Cardiac atrium fibroblast (primary cell): ENCODE results near the gene UCK1.

- RAMPAGE, long total RNA: no peak
Observed at GRCh38 chr9:131197764-131198867, 72.7 kb downstream of the NUP214 start.

GRCh38 chr9:131218913-131220123, 57.0 kb downstream of the FAM78A start:
- RAMPAGE, long total RNA: no peak

DNA sequence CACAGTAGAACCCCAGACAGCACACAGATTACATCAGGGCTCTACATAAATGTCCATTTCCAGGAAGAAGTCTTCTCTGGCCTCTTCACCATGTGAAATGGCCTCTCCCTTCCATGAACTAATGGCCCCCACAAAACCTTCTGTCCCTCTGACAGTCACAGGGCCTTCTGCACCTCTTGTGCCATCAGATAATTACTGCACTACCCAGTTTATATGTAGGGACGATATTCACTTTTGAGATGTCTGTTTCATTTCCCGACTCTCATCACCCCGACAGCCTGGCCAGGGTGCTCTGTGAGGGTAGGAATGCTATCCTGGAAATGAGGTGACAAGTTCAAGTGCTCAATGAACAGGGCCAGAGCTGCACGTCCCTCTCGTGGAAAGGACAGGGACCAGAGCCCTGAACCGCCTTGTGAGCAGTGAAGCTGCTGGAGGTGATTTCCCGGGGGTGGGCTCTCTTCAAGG, 2.9 kb upstream of the FAM78A start:
- RAMPAGE, long total RNA: no peak

- RAMPAGE, long total RNA: no peak
Observed at GRCh38 chr9:131423176-131424088, 29.5 kb downstream of the PRRC2B start.

DNA sequence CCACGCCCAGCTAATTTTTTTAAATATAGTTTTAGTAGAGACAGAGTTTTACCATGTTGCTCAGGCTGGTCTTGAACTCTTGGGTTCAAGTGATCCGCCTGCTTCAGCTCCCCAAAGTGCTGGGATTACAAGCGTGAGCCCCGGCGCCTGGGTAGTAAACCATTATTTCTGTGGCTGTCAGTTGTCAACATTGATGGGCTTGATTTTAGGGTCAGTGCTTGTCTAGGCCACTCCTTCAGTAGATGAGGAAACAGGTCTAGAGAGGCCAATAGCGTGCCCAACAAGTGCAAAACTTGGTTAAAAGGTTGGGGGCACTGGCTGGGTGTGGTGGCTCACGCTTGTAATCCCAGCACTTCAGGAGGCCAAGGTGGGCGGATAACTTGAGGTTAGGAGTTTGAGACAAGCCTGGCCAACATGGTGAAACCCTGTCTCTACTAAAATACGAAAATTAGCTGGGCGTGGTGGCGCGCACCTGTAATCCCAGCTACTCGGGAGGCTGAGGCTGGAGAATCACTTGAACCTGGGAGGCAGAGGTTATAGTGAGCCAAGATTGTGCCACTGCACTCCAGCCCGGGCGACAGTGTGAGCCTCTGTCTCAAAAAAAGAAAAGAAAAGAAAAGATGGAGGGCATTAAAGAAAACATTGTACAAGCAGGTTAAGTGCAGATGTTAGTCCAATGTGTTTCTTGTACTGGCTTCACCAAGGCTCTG, 30.4 kb downstream of the PRRC2B start:
- RAMPAGE, long total RNA: no peak

DNA sequence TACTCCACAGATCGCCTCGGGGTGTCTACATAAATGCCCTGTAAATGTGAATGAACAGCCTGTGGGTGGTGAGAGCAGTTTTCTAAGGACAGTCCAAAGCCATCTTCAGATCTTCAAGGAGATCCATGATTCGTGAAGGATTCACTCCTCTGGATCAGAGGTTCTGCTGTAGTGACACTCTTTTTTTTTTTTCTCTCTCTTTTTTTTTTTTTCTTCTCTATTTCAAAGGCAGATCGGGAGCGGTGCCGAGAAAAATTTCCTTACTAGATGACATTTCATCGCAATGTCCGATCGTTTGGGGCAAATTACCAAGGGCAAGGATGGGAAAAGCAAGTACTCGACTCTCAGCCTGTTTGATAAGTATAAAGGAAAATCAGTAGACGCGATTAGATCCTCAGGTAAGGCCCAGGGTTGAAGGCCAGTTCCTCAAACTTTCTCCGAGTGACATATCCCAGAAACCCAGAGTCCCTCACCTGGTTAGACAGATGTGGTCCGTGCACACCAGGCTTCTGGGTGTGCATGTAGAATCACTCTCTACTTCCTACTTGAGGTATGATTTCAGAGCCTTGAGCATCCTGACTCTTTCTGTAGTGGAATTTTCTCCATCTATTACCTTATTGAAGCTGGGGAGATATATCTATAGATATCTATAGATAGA, 36.1 kb downstream of the PRRC2B start:
- RAMPAGE, long total RNA: no peak

- RAMPAGE, long total RNA: no peak
Observed at GRCh38 chr9:131475129-131475736, 27.5 kb upstream of the POMT1 start.

DNA sequence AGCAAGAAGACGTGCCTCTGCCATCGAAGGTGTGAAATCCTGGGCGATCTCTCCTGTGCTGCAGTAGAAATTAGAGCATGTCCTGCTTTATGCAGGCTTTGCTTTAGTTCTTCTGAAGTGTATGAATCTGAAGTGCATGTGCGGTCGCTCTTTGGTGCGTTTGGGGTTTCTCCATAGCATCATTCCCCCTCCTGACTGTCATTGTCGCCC, 11.6 kb upstream of the POMT1 start:
- RAMPAGE, long total RNA: no peak

DNA sequence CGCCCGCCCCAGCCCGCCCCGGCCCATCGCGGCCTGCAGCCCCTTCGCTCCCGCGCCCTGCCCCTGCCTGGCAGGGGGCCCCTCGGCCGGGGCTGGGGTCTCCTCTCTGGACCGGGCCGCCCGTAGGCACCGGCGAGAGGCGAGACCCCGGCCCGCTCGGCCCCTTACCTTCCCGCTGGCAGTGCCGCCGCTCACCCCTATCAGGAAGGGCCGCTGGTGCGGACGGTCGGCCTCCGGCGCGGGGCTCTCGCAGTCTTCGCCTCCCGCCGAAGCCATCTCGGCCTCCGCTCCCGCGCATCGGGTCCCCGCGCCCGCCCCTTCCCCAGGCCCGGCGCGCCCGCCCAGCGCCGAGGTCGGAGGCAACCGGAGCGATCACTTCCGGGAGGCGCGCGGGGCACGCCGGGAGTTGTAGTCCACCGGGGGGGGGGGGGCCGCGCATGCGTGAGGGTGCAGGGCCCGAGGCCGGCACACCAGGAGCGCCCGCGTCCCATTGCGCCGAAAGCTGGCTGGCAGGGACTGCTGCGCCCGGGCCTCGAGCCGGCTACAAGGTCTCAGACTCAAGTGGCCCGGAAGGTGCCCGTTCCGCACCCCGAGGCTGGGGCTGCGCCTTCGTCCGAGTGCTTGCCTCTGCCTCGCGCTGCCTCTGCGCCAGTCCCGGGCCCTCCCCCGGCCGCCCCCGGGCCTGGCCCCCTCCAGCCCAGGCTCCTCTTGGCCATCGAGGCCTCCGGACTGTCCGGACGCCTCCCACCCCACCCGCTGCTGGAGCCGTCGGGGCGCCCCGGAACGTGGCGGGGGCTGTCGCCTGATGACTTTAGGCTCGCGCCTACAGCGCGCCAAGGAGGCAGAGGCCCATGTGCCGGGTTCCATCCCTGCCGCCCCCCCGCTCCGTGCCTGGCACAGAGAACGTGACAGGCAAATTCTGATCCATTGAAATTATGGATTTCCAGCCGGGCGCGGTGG, at the start of gene UCK1:
Gene UCK1, minus strand, starts transcription at position 365 of the 960 bp plus-strand sequence.
- RAMPAGE, long total RNA: no peak

DNA sequence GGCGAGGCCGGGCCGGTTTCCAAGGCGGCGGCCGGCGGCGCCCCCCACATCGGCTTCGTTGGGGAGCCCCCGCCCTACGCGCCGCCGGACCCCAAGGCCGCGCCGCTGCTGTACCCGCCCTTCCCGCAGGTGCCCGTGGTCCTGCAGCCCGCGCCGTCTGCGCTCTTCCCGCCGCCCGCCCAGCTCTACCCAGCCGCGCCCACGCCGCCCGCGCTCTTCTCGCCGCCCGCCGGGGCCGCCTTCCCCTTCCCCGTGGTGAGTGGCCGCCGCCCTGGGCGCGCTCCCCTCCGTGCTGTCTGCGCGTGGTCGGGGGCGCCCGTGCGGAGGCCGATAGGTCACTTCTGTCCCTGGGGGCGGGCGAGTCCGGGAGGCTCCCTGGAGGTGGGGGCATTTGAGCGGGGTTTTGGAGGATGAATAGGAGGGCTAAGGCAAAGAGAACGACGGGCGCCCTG, 9.5 kb downstream of the PRRT1B start:
- RAMPAGE, long total RNA: no peak

DNA sequence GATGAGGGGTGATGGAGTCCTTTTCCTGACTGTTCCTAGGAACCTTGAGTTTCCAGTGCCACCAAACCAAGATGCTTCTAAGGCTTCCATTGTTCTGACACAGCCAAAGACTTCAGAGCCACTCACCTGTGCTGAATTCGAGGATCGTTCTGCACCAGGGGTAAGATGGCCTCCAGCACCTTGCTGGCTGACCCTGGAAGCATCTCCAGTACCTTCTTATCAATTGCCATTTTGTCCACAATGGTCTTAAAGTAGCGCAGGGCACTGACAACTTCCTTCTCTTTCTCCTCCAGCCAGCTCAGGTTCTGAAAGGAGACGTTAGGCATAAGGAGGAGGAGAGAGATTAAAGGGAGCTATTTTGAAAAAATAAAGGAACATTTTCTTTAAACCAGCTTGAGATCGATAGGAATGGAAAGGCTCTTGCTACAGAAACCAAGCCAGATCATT, 96.7 kb downstream of the RAPGEF1 start:
- RAMPAGE, long total RNA: no peak

DNA sequence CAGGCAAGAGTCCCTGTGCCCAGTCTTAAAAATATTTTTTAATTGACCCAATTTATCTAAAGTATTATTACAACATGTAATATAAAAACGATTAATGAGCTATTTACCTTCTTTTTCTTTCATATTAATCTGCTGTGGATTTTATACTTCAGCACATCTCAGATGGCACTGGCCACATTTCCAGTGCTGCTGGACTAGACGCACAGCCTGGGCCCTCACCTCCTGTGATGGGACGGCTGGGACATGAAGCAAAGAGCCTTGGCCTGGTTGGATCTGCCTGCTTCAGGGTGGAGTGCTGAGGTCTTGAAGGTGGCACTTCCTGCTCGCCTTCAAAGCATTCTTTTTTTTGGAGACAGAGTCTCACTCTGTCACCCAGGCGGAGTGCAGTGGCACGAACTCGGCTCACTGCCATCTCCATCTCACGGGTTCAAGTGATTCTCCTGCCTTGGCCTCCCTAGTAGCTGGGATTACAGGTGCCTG, 73.2 kb downstream of the RAPGEF1 start:
- RAMPAGE, long total RNA: no peak

DNA sequence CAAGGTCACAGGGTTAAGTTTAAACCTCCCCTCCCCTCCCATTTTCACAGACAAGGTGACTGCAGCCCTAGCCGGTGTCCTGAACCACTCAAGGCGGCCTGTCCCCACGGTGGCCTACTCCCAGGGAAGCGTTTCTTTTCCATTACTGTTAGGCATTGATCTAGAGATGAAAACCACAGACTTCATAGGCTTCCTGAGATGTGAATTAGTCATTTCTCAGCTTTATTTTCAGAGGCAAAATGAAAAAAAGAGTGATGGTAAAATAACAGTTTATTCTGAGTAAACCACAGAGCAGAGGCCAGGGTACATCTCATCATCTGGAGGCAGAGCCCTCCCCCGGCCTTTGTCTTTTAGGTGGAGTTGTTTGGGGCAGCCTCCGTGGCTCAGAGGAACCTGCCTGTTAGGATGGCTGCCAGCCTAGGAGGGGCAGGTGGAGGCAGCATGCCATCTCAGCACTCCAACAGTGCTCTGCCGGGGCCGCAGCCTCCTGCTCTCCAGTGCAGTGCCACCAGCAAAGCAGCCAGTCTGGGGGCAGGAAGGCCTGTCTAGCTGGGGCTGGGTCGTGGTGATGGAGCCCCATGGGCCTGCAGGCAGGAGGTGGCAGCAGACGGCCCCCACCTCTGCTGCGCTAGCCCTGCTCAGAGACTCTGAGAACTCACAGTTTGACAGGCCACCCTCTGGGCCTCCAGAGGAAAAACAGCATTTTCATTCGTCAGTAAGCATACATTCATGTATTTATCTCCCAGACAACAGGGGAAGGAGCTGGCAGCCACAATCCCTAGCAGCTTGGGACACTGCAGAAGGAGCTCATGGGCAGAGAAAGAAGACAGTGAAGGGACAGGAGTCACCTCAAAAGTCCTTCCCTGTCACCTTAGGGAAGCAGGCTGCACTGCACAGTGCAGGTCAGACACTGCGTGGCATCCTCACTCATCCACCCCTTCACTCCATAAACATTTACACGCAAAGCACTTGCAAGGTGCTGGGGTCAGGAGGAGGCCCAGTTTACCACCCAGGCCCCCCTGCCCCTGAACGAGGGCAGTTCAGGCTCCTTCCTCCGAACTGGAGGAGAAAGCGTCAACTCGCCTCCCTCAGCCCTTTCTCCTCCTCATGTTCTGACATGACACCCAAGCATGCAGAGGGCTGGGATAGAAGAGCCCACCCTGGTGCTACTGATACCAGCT, 71.0 kb downstream of the RAPGEF1 start:
- RAMPAGE, long total RNA: no peak

- RAMPAGE, long total RNA: no peak
Observed at GRCh38 chr9:131677057-131678331, 62.4 kb downstream of the RAPGEF1 start.

DNA sequence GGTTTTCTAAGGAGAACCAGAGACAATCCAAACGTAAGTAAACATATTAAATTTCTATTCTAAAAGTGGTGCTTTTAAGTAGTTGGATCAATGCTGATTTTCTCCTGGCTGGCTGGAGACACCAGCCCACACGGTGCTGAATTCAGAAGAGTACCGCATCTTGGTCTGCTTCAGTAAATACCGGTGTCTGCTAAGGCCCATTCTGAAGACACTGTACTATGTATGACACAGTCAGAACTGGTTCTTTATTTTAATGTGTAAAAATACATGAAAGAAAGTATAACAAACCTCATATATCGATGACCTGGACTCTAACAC, 32.9 kb downstream of the RAPGEF1 start:
- RAMPAGE, long total RNA: no peak

DNA sequence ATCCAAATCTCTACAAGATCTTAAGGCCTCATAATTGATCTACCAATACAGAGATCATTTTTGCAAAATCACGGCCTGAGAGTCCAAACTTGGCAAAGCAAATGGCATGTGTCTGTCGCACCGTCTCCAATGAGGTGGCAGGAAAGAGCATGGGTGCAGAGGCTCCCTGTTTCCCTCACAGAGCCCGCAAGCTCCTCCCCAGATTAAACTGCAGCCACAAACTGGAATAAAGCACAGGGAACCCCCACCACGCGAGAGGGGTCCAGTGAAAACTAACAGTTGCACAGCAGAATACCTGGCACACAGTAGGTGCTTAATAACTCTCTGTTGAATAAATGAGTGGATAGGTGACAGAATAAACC, 27.9 kb downstream of the RAPGEF1 start:
- RAMPAGE, long total RNA: no peak

- RAMPAGE, long total RNA: no peak
Observed at GRCh38 chr9:131725123-131725645, 14.7 kb downstream of the RAPGEF1 start.

GRCh38 chr9:131862492-131862973, 122.7 kb upstream of the RAPGEF1 start:
- RAMPAGE, long total RNA: no peak

GRCh38 chr9:132004478-132005108, 75.1 kb downstream of the MED27 start:
- RAMPAGE, long total RNA: no peak

DNA sequence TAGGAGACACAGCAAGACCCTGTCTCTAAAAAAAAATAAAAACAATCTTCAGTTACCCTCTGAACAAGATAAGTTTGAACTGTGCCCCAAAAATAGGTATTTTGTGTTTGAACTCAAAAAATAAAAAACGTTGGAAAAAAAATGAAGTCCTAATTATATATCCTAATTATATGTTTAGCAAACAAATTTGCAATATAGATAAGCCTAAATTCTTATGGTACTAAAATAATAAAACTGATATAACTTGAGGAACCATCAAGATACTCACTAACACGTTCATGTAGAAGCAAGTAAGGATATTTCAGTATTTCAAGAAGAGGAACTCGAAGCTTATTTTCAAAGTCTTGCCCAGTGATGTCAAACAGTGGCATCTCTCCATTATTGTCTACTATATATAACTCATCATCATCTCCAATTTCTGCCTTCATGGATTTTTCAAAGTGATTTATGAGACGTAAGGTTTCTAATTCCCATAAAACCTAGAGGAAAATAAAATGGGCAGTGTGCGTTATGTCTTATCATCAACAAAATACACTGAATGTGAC, 8.7 kb downstream of the SETX start:
- RAMPAGE, long total RNA: no peak